Vagina (tissue), 1 donor: ENCODE results near the genes ZBTB8OS, KIAA1522 and C1orf94.

- PRO-cap, result unidirectional peak, plus-strand start at chr1:32496313
- RAMPAGE, long total RNA, result no peak
Observed at GRCh38 chr1:32495995-32496602, 31.2 kb downstream of the ZBTB8B start.

DNA sequence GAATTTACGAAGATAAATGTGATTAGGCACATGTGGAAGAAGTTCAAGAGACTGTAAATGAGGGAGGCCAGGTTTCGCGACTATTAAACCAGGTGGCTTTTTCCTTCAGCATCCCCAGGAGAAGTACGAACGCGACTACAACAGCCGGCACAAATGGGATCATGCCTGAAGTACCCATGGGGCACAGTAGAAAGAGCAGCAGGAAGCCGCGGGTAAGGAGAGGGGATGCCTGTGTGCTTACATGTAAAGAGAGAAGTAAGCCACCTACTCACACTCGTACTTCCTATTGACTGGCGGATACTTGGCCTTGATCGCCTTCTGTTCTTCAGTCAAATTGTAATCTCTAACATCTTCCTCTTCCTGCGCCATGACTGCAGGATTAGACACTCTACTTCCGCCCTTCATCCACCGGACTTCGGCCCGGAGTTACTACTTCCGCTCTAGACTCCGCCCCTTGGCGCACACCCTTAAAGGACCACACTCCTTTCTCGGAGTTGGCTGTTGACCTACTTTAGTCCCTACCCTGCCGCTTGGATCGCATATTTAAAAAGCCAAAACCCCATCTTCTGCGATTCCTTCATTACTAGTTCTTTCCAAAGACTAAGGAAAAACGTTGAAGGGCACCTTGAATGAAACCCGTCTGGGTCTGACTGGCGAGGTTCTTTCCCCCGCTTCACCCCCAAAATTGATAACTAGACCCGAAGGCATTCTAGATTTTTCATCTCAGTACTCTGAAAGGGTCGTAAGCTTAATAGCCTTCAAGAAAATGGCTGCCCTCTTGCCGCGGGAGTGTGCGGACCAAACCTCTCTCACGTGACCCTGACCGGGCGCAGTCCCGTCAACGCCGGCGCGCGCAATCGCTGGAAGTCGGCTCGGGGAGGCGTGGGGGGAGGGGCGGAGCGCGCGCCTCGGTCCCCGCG lies at the start of gene ZBTB8OS:
ZBTB8OS (minus strand) TSS at position 390 of the 920 bp plus-strand sequence.
- PRO-cap, result bidirectional peak, plus-strand start at position 443 of the sequence, minus-strand start at position 373 of the sequence; bidirectional peak, plus-strand start outside the sequence, minus-strand start at position 831 of the sequence
- RAMPAGE, long total RNA, result start-site peak on the minus strand centred at position 388 of the sequence, 31 bp wide, 273 reads

DNA sequence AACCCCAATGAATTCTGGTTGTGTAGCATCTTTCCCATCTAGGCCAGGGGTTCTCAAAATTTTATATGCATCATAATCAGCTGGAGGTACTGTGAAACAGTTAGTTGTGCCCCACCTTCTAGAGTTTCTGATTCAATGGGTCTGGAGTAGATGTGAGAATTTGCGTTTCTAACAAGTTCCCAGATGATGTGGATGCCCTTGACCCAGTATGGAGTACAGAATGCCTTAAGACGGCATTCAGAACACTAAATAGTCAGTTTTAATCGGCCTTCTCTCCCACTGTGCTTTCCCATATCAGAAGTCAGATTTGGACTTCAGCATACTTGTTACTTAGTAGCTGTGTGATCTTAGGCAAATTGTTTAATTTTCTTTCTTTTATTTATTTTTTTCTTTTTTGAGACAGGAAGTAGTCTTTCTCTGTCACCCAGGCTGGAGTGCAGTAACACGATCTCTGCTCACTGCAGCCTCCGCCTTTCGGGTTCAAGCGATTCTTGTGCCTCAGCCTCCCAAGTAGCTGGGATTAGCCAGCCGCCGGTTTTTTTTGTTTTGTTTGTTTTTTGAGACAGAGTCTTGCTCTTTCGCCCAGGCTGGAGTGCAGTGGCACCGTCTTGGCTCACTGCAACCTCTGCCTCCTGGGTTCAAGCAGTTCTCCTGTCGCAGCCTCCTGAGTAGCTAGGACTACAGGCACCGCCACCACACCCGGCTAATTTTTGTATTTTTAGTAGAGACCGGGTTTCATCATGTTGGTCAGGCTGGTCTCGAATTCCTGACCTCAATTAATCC lies 5.0 kb downstream of the RBBP4 start:
- PRO-cap, result no peak
- RAMPAGE, long total RNA, result no peak

GRCh38 chr1:32703424-32703815 lies 850 bp upstream of the SYNC start:
- PRO-cap, result bidirectional peak, plus-strand start at chr1:32703646, minus-strand start at chr1:32703592
- RAMPAGE, long total RNA, result no peak

GRCh38 chr1:32741173-32742216 lies at the start of gene KIAA1522:
Gene KIAA1522, plus strand, starts transcription at chr1:32741830.
- PRO-cap, result bidirectional peak, plus-strand start at chr1:32741791, minus-strand start at chr1:32741828
- RAMPAGE, long total RNA, result no peak

DNA sequence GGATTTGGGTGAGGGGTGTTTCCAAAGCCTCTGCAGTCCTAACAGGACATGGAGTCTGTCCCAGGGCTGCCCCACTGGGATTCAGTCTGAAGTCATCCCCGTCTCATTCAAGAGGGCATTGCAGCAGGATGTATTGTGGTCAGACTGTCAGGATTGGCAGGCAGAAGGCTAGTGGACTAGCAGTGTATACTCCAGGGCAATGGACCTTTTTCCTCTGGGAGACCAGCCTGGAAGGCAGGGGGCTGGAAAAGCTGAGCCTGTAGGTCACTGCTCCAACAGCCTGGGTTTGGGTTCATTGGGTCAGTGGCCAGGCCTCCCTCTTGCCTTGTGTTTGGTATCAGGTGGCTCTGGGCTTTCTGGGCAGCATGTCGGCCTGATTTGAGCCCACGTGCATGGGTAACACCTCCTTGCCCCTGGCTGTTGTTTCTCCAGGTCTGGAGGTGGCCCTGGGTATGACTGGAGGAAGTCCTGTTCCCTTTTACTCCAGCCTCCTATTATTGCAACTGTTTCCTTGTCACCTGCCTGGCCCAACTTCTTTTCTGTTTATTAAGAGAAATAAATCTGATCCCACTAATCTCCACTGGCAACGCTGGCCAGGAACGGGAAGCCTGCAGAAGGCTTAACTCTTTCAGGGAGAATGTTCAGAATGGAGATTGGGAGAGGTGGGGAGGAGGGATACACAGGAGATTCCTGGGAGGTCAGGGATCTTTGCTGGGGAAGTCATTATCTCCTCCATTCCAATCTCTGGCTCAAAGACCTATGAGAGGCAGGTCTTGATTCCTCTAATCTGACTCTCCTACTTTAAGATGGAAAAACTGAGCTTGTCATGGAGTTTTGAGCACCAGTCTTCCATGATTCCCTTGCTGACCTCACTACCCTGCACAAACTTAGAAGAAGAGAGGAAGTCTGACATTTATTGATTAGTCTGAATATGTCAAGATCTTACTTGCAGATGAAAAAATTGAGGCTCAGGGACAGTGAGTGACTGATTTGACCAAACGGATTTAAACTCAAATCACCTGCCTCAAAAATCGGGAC lies 2.2 kb downstream of the KIAA1522 start:
- PRO-cap, result no peak
- RAMPAGE, long total RNA, result start-site peak on the plus strand centred at position 735 of the sequence, 190 bp wide, 9 reads

DNA sequence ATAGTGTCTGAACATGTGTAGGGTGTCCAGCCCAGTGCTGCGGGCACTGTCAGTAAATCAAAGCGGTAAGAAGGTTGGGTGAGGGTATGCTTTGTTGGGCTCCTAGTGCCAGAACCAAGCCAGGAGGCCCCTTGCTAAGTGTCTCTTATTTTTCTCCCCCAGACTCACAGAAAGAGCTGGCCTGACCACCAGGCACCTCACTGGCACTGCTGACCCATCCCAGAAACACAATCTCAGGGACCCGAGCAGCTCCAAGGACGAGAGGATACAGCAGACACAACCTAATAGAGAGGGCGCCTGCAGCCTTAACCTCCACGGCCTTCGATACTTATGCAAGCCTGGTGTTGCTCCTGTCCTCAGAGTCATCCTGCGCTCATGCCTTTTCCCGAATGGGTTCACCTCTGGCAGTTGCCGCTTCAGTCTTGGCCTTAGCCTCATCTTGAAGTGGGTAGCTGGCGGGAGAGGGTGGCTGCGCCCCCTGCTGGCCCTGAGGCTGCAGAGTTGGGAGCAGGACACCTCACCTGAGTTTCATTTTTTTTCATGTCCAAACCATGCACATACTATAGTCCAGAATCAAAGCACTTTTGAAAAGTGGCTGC lies 31.2 kb downstream of the KIAA1522 start:
- PRO-cap, result no peak
- RAMPAGE, long total RNA, result no peak

GRCh38 chr1:32773698-32774479 lies 32.3 kb downstream of the KIAA1522 start:
- PRO-cap, result no peak
- RAMPAGE, long total RNA, result no peak

DNA sequence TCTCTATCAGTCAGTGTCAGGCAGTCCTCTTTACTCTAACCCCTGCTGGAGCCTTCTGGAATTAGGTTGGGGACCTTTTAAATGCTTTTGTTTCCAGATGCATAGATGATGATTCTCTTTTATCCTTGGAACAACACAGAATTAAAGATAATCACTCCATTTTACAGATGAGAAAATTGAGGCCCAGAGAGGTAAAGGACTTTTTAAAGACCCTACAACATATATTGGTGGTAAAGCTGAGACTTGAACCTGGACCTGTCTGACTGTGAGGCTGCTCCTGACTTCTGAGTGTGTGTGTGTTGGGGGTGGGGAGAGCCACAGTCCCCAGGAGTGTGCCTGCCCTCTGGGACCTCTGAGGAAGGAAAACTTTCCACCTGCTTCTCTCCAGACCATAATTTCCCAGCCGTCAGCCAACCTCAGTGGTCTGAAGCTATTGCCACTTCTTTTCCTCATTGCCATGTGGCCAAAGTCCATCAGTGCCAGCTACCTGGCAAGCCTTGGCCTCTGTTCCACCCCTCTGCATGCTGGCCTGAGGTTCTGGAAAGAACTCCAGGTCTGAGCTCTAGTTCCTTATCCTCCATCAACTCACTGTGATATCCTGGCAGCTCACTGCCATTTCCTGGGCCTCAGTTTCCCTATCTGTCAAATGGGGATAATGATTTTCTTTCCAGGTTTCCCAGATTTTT lies 3.2 kb upstream of the TMEM54 start:
- PRO-cap, result no peak
- RAMPAGE, long total RNA, result no peak

GRCh38 chr1:32939618-32940170 lies 24.9 kb downstream of the RNF19B start:
- PRO-cap, result bidirectional peak, plus-strand start at chr1:32939983, minus-strand start at chr1:32939709
- RAMPAGE, long total RNA, result no peak

DNA sequence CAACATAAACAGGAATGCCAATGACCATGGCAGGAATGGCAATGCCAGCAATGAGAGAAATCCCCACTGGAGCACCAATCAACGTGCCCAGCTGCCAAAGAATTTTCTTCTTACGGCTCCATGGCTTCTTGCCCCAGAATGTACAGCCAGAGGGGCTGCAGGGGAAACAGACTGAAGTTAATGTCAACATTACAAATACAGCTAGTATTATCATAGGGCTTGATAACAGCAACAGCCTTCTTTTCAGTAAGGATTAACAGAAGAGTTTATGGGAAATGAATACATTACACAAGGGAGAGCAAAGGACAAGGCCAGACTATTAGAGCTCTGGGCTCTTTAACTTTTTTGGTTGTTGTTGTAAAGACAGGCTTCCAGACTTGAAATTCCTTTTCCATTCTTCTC lies 18.2 kb downstream of the RNF19B start:
- PRO-cap, result no peak
- RAMPAGE, long total RNA, result no peak

DNA sequence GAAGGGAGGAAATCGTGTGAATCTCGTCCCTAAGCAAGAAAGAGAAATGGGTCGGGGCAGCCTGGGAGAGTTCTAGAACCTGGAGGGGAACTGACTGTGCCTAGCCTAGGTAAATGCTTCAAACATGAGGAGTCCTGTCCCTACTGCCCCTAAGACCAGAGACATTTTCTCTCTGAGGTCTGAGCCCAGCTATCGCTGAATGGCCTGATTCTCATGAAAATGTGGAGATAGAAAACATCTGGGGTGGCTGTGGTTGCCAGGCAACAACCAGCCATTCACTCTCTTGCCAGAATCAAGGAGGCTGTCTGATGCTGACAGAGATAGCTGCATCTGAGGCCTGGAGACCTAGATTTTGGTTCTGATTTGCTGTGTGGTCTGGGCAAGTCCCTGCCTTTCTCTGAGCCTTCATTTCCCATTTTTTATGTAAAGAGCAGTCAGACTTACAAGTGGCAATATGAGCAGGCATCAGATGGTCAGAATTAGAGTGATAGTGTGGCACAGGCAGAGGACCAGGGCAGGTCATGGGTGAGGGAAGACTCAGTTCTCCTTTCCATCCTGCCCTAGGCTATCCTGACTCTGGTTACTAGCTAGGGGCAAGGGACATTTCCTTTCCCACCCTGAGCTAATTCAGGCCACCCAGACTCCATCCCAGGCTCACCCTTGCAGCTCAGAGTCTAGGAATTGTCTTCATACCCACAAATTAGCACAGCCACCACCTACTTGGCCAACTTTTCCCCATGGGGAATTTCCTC lies 19.9 kb upstream of the RNF19B start:
- PRO-cap, result no peak
- RAMPAGE, long total RNA, result no peak

DNA sequence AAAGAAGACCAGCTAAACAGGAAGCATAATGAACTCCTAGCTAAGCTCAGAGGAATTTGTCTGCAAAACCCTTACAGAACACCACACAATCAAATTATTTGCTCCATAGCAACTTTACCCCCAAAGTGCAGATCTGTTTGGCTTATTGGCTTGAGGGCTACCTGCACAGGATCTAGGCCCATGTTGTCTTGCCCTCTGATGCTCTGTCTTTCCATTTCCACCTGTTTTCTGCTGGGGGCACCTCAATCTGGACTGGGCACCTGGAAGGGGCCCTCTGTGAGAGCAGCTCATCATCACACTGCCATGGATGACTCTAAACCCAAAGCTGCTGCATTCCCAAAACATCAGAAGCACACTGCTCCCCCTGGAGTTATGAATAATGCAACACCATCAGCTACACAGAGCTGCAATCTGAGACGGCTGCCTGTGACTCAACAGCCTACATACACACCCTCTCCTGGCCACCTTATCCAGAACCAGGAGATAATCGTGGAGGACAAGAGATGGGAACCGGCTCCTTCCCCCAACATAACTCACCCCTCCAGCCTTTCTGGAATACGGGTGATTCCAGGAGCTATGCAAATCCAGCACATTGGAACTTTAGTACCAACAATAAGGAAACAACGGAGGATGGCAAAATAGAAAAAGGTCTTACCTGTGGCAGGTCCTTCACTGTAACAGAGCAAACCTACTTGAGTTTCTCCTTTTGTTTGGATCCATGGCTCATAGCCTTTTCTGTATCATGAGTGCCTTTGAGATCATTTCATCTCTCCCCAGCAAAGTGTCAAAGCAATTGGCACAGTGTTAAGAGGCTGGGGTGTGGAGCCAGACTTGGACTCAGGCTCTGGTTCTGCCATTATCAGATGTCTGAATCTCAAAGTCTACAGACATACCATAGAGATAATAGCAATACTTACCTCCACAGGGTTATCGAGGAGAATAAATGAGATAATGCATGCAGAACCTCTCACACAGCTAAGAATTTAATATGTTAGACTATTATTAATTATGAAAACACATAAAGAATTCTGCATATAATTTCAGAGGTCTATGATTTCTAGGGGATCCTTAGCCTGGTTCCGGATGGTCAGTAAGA lies 29.3 kb downstream of the AK2 start:
- PRO-cap, result no peak
- RAMPAGE, long total RNA, result no peak

- PRO-cap, result no peak
- RAMPAGE, long total RNA, result no peak
Observed at GRCh38 chr1:33045273-33045703, 8.6 kb upstream of the AK2 start.

GRCh38 chr1:33055364-33055563 lies 18.6 kb upstream of the AK2 start:
- PRO-cap, result no peak
- RAMPAGE, long total RNA, result no peak

DNA sequence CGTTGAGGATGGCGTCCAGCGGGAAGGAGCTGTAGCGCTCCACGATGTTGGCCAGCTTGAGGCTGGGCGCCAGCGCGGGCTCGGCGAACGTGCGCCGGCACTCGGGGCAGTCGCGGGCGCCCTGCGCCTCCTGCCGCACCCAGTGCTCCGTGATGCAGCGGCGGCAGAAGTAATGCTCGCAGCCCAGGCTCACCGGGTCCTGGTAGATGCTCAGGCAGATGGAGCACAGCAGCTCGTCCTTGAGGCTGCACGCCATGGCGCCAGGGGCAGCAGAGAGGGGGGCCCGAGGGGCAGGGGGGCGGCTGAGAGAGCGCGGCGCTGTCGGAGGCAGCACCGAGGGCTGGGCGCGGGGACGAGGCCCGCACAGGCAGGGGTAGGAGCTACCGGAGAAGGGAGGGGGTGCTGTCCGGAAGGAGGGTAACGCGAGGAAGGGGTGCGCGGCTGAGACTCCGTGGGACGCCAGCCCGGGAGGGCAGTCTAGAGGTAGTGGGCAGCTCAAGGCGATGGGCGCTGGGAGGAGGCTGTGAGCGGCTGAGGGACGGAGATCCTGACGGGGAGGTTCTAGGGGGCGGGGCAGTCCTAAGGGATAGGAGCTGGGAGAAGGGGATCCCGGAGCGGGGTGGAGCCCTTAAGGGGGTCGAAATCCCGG lies 542 bp downstream of the TRIM62 start:
- PRO-cap, result no peak
- RAMPAGE, long total RNA, result no peak

- PRO-cap, result no peak
- RAMPAGE, long total RNA, result no peak
Observed at GRCh38 chr1:33270006-33270463, 13.7 kb downstream of the ZNF362 start.

DNA sequence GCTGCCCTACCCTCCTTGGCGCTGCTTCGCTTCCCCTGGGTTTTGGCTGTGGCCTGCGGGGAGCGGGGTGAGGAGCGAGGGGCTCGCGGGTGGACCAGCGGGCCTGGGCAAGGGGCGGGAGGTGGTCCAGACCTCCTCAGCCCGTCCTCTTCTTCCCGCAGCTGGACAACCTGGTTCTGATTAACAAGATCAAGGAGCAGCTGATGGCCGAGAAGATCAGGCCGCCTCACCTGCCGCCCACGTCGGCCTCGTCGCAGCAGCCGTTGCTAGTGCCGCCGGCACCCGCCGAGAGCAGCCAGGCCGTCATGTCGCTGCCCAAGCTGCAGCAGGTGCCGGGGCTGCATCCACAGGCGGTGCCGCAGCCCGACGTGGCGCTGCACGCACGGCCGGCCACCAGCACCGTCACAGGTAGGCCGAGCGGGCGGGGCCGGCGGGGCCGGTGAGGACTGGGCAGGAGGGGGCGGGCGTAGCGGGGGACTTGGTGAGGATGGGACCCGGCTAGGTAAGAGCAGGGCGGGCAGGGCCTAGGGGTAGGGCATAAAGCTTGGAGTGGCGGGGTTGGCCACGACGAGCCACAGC lies 20.0 kb downstream of the ZNF362 start:
- PRO-cap, result no peak
- RAMPAGE, long total RNA, result no peak

GRCh38 chr1:33340922-33341664 lies 20.2 kb upstream of the A3GALT2 start:
- PRO-cap, result no peak
- RAMPAGE, long total RNA, result no peak

- PRO-cap, result no peak
- RAMPAGE, long total RNA, result no peak
Observed at GRCh38 chr1:34176554-34177083, at the start of gene C1orf94. Gene C1orf94, plus strand, starts transcription at chr1:34176907.